Frontal cortex (tissue), 2 donors: Measurements from ENCODE around the gene SLC25A46.

DNA sequence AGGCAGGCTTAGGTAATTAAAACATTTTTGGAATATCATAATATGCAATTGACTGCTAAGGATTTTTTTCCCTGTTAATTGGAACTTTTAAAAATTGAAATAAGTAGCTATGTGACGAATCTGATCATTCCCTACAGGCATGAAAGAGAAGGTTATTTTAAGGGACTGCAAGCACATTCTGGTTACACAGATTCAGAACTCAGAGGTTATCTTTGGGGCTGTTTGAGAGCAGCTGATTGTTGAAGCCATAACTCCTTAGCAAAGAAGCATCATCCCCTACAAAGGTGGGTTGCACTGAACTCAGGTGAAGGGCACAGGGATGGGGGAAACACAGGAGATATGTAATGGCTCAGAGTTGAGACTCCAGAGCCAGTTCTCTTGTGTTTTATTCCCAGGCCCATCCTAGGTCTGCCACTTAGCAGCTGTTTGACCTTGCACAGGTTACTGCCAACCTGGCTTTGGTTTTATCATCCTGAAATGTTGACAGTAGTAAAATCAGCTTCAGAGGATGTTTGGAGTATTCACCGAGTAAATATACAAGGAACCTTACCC lies 141.0 kb downstream of the MAN2A1 start:
- RAMPAGE, long total RNA = no peak

DNA sequence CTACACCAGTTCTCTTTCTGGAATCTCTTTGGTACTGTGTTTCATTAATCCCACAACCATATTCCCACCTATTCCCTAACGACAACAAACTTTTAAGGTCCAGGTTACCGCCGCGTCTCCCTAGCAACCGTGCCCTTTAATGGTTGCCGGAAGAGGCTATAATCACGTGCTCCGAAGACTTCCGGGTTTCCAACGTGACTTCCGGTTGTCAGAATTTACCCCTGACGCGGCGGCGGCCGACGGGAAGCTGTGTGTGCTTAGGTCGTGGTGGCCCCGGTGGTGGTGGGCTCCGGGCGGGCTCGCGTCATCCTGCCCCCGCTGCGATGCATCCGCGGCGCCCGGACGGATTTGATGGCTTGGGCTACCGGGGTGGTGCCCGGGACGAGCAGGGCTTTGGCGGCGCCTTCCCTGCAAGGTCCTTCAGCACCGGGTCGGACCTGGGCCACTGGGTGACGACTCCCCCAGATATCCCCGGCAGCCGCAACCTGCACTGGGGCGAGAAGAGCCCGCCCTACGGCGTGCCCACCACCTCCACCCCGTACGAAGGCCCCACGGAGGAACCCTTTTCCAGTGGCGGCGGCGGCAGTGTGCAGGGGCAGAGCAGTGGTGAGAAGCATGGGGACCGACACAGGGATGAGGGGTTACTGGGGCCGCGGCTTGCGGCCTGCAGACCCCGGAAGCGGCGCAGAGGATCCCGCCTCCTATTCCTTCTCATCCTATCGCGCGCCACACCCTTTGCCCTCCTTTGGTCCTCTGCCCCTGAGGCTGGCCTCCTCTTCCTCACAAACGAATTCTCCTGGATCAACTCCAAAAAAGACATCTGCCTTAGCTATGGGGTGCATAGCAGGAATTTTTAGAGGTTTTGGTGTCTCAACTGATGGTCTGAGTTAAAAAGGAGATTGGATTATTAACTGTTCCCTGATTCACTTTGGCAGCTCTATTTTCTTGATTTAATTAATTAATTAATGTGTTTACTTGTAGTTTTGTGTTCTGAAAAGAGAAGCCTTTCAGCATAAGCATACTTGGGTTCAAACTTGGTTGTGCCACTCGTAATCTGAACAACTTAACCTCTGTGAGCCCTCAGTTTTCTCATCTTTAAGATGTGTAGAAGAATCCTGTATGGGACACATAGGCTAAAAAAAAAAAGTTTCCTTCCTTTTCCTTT lies at the start of gene SLC25A46:
SLC25A46 (plus strand) TSS at position 211 of the 1,165 bp plus-strand sequence.
- RAMPAGE, long total RNA = no peak

DNA sequence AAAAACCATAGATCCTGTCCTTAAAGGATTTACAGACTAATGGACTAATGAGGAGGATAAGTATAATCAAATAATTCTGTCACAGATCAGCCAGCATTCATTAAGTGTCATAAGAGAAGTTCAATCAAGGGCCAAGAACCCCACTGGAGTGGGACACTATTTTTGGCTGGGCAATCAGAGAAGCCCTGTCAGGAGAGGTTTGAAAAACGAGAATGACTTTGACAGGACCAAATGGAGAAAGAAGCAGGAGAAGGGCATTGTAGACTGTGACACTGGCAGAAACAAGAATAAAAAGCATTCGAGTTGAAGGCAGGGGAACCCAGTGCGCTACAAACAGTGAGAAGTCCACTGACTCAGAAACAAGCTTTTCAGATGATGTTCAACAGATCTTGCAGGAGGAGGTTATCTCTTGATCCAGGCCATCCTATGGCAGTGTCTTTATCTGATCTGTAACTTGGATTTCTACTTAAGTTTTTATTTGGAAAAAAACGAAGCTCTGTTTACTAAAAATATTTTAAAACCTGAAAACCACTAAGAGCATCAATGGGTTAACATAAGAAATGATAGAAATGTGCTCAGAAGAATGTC lies 154.0 kb upstream of the TSLP start:
- RAMPAGE, long total RNA = no peak

- RAMPAGE, long total RNA = no peak
Measured at GRCh38 chr5:111127208-111128376, 35.4 kb downstream of the WDR36 start.

DNA sequence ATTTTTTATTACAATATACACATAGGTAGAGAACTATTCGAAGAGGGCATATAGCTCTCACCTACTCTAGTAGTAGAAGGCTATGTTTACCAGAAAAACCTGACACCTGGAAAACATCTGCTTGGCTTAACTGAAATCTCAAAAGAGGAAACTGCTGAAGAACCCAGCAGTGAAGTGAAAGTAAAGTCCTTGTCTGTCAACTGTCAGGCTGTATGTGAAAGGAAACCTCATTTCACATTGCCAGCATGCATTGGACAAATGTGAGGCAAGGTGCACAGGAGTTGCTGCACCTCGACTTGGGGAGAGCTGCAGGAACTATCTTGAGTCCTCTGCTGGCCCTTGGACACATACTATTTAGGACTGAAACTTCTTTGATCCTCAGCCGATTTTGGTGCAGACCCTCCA lies 53.4 kb downstream of the NREP start:
- RAMPAGE, long total RNA = no peak

DNA sequence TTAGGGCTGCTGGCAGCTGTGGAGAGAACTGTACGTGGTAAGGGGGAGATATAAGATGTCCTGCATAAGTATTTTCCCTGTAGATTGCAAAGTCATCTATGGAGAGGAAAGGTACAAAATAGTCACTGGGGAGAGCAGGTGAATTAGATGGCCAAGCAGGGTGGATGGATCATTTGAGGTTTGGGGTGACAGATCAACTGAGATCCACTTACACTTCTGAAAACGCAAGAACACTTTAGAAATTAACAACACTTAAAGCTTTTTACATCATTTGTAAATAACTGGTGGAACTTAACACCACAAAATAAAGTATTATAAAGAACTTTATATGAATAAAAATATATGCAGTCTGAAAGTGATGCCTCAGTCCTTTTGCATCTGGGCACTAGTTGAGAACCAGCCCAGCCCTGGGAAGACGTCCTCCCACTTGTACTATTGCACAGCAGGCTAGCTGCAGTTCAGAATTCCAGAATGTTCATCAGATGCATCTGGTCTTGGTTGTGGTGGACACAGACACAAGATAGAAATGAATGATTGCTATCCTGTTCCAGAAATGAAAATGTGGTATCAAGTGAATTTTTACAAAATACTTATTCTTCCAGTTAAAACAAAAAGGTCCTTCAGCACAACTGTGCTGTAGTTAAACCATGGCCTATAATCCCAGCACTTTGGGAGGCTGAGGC lies 255.0 kb downstream of the EPB41L4A start:
- RAMPAGE, long total RNA = no peak

DNA sequence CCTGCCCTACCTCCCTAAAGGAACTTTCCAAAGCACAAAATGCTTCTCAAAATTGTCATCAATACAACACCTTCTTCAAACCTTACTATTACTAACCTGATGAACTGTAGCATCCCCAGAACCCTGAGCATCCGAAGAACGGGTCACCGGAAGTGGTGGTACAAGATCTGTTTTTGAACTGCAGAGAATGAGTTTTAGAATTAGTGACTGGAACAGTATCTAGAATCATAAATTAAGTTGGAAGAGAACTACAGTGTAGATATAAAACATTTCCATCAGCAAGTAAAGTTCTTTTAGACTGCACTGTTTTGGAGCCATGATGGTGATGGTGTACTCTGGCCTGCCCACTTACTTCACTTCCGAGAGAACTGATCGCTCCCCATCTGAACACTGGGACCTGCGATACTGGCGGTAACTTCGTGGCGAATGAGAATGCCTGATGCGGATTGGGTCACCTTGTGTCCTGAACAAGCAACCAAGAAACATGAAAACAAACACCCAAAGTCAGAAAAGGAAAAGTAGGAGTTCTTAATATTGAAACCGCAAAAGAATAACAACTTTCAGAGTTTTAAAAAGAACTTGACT lies 250.3 kb downstream of the EPB41L4A start:
- RAMPAGE, long total RNA = no peak

DNA sequence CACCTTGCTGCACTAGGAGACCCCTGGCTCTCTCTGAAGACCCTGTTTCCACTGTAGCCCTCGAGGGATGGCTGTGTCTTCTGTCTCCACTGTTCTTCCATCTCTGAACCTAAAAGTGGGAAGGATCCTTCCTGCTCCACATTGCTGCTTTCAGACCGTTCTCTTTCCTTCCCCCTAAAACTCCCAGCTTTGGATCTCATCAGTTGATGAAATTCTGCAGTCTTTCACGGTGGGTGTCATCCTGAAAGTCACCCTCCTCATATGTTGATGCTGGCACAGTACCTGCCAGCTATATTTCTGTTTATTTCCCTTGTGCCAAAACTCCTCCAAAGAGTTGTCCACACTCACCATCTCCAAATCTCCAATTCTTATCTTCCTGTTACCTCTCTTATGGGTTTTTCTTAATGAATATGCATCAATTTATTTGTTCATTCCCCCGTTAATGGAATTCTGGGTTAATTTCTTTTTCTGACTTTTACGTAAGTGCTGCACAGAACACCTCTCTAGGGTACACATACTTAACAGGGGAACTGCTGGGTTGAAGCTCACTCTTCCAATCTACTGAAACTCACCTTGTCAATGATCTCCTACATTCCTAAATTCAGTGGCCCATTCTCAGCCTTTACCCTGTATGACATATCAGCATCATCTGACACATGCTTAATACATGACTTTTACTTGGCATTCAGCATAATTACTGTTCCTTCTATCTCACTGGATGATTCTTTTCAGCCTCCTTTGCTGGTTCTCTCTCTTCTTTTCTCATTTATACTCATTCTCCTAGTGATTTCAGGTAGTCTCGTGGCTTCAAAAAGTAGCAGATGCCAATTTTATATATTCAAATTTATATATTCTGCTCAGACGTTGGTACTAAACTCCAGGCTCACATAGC lies 163.9 kb downstream of the EPB41L4A start:
- RAMPAGE, long total RNA = no peak

GRCh38 chr5:112320563-112321049 lies 98.5 kb downstream of the EPB41L4A start:
- RAMPAGE, long total RNA = no peak

DNA sequence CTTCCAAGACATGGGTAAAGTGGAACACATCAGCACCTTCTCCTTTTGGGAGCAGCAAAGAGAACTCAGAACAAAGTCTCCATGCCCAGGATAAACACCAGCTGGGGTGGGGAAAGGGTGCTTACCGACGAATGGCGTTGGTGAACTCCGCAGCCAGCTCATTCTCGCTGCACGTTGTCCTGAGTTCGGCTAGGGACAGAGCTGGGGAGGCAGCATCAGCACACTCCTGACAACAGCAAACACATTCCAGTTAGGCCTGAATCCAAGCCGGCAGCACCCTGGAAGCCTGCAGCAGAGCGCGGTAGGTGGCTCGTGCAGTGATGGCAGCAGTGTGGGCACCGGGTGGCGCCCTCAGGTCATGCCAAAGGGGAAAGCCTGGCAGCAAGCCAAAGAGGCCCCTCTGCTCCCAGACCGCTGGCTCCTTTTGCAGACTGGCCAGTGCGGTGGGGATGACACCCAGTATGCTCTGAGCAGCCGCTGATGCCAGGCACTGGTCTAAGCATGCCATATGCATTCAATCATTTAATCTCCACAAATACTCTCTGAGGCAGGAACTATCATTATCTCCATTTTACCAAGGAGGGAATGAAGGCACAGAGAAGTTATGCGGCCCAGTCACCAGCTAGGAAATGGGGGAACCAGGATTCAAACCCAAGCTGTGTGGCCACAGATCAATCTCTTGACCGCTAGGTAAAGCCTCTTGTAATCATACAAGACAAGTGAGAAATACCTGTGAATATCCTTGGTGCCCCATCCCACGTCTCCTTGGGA lies 67.0 kb downstream of the DCP2 start:
- RAMPAGE, long total RNA = no peak

DNA sequence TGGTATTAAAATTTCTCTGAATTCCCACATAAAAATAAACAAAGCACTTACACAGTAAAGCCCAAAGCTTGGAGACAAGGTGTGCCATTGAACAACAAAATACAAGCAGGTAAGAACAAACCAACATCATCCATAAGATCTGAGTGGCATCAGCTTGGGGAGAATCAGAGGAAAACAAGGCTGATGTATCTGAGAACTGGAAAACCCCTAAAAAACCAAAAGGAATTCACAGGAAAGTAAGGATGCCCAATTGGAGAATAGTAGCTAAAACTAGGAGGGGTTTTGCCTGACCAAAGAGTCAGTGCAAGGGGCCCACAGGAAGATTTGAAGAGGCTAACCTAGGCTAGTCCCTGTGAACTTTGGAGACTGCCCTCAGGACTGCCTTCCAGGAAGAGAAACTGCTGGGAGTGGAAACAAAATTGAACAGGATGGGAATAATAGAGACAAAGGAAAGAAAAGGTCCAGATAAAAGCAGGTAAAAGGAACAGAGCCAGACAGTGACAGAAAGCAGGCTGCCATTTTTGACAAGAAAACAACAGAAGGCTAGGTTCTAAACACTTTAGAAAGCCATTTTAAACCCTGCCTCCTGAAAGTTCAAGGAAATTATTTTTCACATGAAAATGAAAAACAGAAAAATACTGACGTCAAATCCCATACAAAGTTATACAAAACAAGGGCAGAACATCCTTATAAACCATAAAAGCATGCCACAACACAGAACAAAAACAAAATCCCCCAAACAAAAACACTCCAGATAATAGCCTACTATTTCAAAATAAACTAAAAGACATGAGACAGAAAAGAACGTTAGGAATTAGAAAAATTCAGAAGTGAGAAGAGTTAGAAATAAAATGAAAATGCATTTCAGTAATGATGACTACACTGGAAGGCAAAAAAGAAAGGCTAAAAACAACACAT lies 173.4 kb downstream of the DCP2 start:
- RAMPAGE, long total RNA = no peak

GRCh38 chr5:113199342-113200027 lies 222.9 kb downstream of the DCP2 start:
- RAMPAGE, long total RNA = no peak

GRCh38 chr5:113285545-113286165 lies 149.1 kb downstream of the TSSK1B start:
- RAMPAGE, long total RNA = no peak

GRCh38 chr5:113325021-113325863 lies 109.5 kb downstream of the TSSK1B start:
- RAMPAGE, long total RNA = no peak

- RAMPAGE, long total RNA = no peak
Measured at GRCh38 chr5:114393358-114393555, 31.4 kb downstream of the KCNN2 start.

DNA sequence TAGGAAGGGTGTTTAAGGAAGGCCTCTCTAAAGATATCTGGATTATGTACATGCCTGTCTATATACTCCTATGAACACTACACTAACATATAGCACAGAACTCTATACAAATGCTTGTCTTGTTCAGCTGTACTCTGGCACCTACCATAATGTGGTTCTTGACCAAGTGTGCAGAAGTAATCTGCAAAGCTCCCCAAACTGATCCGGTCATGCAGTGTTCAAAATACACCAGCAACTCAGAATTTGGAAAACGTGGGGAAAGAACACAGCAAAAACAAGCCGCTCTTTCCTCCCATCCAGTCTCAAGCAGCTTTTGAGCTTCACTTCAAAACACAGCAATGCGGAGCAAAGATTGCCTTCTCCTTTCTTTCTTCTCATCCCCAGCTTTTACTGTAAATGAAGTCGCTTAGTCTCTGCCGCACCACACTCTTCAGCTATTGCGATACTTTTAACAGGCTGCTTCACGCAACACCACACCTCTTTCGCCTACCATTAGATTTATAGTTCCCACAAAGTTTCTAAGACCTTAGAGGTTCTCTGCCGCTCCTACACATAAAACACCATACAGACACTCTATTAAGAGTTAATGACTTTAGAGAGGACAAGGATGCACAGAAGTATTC lies 828 bp downstream of the PGGT1B start:
- RAMPAGE, long total RNA = no peak

- RAMPAGE, long total RNA = no peak
Measured at GRCh38 chr5:115432487-115433094, 112.0 kb downstream of the FEM1C start.

DNA sequence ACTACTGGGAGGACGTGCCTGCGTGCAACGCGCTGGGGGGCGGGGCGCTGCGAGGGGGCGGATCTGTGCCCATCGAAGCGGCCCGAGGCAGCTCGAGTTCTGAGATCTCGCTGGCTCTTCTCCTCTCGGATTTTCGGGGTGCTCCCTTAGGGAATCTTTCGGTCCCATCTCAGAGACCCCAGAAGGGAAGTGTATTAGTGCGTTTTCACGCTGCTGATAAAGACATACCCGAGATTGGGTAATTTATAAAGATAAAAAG lies 294 bp upstream of the FEM1C start:
- RAMPAGE, long total RNA = no peak

- RAMPAGE, long total RNA = no peak
Measured at GRCh38 chr5:115616281-115616777, 9.5 kb downstream of the TMED7 start.

GRCh38 chr5:115838956-115839412 lies 2.4 kb downstream of the ATG12 start:
- RAMPAGE, long total RNA = no peak